Measurements from ENCODE around the genes MARS1, KIF5A and LRIG3.

GRCh38 chr12:57487595-57488213 is at the start of gene MARS1:
Gene MARS1 (plus strand): TSS chr12:57488068.
- PRO-cap, result bidirectional peak, plus-strand start at chr12:57488066, minus-strand start at chr12:57487927

DNA sequence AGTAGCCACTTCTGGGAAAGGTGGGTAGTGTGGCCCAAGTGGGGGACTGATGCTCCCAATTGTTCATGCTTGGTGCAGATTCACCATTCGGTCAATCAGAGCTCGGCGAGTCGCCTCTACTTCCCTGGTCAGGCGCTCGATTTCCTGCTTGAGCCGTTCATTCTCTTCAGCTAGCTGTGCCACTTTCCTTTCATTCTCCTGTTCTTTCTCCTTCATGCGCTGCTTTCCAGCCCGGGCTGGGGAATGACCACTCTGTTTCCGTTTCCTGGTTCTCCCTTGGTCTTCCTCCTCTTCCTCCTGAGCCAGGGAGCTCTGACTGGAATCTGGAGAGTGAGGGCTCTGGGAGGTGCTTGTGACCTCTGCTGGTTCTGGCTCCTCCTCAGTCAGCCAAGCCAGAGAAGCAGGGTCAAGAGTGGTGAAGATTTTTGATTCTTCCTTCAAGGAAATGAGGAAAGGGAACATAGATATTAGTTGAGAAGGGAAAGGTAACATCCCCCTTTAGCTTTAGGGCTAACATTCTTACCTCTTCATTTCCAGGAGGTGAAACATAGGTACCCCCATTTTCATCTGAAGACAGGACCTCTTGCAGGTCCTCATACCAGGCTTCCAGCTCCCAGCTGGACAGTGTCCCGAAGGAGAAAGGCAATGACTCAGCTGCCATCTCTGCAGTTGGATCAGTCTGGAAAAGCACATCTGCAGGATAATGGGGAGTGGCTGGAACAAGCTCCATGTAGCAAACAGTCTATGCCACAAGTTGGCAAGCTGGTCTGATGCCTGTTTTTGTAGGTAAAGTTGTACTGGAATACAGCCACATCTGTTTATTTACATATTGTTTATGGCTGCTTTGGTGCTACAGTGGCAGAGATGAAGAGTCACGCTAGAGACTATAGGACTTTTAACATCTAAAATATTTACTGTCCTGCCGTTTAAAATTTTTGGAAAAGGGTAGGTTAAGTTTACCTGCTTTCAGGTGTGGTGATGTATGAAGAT is 3.3 kb downstream of the DDIT3 start:
- PRO-cap, result no peak

- PRO-cap, result bidirectional peak, plus-strand start at chr12:57519996, minus-strand start at chr12:57520001
These were observed 451 bp downstream of the DDIT3 start for GRCh38 chr12:57519770-57520355.

- PRO-cap, result unidirectional peak, plus-strand start at chr12:57550044
These were observed at the start of gene KIF5A for GRCh38 chr12:57549532-57550382. Gene KIF5A (plus strand): TSS chr12:57550044.

DNA sequence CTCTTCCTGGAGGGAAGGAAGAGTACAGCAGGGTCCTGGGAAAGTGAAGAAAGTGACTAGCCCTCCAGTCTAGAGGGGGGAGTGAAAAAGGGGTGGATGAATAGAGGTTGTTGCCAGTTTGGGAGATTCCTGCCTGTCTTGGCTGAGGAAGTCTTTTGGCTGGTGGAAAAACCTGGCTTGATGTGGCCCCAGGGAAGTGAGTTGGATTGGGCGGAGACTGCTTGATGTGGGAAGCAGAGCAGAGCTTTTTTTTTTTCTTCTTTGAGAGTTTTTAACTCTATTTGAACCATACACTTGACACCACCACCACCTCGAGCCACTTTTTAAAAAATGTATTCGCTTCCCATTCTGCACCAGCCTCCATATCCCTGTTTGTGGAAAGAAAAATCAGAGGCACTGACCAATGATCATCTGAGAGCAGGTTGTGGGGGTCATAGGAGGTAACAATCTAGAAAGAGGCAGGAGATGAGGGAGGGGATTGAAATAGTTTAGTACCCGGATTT is 766 bp upstream of the DTX3 start:
- PRO-cap, result no peak

DNA sequence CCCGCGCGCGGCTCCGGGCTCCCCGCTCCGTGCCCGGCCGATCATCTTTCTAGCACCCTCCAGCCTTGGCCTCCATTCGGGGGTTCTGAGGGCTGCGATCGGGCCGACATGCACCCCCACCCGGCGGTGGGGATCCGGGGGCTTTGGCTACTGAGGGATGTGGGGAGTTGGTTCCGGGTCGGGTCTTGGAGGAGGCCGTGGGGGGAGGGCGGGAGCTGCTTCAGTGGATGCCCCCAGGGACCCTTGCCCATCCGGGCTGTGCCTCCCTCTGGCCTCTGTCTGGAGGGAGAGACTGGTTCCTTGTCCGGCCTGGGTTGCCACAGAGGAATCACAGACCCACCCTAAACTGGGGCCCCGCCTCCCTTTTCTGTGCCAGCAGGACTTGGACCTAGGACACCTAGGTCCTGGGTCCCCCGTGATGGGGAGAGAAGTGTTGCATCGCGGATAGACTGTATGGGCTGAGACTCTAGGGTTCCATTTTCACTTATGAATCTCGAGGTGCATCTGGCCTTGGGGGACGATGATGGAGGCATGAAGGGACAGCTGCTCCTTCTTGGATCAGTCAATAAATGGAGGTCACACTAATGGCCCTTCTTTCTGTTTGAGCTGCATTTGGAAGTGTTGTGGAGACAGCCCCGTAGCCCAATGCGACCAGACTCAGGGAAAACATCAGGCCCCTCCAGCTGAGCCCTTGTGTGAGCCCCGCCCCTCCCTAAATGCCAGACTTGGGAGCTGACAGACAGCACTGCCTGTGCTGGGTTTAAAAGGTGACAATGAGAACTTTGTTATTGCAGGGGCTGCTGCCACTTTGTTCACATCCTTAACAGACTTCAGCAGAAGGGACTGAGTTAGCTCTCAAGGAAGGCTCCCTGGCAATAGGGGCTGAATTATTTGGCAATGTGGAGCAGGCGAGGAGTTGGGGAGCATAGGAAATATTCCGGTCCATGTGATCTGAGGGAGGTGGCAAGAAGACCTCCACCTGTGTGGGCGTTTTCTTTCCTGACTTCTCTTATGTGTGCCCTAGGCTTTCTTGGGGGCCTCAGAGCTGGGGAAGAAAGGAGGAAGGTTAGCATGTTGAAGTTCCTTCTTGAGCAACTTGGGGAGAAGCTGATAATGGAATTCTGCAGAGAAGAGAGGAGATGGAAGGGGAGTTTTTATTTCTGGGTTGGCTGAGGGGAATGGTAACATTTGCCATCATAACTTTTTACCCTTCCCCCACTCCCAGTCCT is 755 bp downstream of the DTX3 start:
- PRO-cap, result no peak

GRCh38 chr12:57615574-57616032 is 4.4 kb downstream of the ARHGEF25 start:
- PRO-cap, result no peak

DNA sequence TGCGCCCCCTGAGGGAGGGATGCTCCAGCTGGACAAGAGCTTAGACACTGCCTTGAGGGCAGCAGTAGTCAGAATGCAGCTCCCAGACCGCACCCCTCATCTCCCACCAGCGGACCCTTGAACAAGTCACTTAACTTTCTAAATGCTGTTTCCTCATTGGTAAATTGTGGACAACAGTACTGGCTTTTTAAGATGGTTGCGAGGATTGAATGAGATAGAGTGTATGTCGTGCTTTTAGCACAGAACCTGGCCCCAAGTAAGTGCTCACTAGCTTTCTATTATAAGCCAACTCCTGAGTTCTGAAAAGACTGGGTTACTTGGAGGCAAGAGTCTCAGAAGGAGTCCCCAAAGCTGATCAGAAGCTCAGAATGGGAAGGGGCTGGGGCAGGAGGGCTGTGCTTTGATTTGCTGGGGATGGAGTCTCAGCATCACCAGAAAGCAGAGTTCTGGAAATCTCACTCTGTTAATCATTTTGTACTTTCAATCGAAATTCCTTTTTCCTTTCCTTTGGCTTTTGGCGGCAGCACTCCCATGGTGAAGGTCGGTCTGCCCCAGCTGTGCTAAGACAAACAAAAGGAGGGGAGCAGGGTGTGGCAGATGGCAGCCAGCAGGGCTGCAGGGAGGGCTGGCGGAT is 15.5 kb downstream of the AGAP2 start:
- PRO-cap, result no peak

DNA sequence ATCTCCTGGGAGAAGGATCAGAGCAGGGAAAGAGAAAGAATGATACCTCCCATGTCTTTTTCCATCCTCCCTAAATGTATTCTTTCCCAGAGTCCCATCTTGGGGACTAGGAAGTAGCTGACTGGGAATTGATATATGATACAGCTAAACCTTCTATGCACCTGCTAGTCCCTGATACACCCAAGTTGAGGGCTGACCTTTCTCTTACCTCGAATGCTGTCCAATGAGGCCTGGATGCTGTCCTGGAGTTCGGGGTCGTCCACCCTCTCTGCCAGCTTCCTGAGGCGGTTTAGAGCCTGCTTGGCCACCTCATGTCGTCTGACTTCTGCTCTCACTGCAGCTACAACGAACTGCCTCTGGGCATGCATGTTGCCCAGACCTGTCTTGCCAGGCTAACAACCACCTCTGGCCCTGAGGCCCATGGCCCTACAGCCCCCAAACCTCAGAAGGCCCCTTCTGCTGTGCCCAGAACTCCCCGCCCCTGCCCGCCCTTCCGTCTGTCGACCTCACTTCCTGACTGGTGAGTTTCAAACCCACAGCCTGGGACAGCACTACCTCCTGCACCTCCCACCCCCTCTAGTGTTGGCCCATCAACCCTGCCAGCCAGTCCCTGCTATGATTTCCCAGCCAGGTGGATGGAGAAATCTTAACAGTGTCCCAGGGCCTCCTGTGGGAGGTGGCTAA is 3.0 kb upstream of the TSPAN31 start:
- PRO-cap, result bidirectional peak, plus-strand start at position 606 of the sequence, minus-strand start at position 578 of the sequence

DNA sequence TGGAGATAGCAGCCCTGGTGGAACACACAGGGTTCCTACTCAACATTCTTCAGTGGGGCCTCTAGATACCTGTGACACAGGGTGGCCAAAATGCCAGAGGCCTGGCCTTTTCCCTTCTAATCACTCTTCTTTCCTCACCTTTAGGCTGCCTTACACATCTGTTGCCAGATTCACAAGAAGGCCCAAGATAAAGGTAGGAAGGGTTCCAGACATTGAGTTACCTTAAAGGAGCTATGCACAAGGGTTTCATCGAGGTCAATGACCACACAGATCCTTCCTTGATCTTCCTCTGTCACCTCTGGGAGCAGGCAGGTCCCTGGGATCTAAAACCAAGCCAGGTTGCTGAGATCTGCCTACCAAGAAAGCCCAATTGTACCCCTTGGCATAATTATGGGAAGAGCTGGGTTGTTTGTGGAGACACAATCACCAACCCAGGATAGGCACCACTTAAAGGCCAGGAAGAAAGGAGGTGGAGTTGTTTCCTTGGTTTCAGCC is 8.3 kb upstream of the AVIL start:
- PRO-cap, result no peak

- PRO-cap, result no peak
These were observed 4.0 kb downstream of the CTDSP2 start for GRCh38 chr12:57842421-57843066.

- PRO-cap, result bidirectional peak, plus-strand start at chr12:57845474, minus-strand start at chr12:57845534; bidirectional peak, plus-strand start at chr12:57845720, minus-strand start at chr12:57845585
These were observed 1.4 kb downstream of the CTDSP2 start for GRCh38 chr12:57845029-57845688.

DNA sequence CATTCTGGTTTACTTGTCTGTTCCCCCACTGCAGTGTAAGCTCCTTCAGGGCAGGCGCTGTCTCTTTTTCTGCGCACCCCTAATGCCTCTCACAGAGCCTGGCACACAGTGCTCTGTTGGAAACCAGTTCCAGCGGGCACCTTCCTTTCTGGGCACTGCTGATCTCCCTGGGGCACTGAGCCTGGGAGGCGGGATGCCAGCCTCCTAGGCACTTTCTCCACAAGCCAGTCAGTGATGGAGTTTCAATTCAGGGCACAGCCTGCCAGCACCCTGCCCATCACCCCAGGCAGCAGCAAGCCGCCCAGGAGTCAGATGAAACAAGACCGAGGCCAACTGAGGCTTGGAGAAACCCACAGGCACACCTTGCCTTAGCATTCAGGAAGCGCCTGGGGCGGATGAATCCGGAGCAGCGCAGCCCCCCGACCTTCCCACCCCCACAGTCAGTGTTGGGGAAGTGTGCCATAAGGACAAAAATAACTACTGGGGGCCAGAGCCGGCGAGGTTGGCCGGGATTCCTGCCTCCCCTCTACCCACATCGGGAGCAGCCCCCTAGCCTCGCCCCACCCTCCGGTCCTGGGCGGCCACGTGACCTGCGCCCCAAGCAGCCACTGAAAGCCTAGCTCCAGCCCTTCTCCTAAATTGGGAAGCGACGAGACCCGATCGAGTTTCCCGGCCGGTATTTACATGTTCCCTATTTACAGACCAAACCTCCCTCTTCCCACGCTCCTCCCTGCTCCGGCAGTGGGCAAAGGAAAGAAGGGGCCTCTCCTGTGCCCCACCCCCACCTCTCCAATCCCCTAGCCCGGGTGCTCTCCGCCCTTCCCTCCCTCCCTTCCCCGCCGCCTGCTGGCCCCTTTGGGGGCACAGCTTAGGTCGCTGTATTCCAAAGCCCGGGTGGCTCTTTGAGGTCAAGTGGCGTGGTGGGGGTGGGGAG is 5.9 kb upstream of the CTDSP2 start:
- PRO-cap, result no peak

GRCh38 chr12:58591316-58591777 is 329.0 kb downstream of the LRIG3 start:
- PRO-cap, result no peak

- PRO-cap, result no peak
These were observed at the start of gene LRIG3 for GRCh38 chr12:58919835-58920873. Gene LRIG3 (minus strand): TSS chr12:58920504.

DNA sequence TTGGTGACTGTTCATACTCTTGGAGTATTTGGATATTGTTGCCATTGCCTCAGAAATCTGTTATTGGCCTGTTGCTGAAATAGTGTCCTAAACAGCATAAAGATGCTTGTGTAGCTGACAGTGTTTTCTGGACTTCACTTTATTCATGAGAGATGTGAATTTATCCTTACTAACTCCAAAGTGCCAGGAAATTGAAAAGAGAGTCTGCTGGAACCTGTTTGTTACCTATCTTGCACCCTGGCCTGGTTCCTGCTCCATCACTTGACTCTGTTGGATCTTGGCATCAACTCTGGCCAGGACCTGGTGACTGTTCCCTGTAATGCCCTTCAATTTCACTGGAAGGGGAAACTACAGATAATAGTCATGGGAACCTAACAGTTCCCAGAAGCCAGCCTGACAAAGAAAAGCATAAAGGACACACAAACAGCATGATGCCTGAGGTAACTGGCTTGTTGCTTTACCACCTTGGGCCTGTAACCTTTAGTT is 19.9 kb downstream of the SLC16A7 start:
- PRO-cap, result no peak

DNA sequence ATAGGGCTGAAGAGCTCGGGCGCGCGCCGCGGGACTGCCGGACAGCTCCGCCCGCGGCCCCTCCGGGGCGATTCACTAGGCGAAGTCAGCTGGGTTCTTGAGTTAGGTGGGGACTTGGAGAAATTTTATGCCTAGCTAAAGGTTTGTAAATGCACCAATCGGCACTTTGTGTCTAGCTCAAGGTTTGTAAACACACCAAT is 674.2 kb downstream of the SLC16A7 start:
- PRO-cap, result no peak

GRCh38 chr12:62259326-62259605 is 938 bp upstream of the USP15 start:
- PRO-cap, result bidirectional peak, plus-strand start at chr12:62259821, minus-strand start at chr12:62259508

GRCh38 chr12:62260576-62261330 is 549 bp downstream of the USP15 start:
- PRO-cap, result bidirectional peak, plus-strand start at chr12:62261068, minus-strand start at chr12:62260817

DNA sequence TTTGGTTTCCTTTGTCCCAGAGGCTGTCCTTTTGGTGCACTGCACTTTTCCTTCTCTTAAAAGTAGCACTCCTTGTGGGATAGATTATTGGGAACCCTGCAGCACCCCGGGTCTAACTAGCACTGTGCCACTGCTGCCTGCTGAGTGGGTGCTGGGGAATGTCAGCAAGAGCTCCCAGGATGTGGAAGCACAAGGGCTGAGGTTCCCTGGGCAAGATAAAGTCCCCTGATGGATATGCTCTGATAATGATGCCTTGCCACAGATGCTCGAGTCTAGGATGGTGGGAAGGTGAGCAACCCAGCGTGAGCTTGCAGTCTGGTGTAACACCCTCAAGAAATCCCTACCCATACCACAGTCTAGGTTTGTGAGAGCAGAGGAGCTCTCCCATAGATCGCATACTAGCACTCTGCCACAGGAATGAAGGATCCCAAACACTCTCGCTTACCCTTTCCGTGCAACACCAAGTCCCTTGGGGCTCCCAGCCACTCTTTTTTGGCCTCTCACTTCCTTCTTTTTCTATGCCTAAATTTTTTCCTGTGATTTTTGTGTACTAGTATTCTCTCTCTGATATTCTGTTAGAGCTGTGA is 32.6 kb downstream of the USP15 start:
- PRO-cap, result no peak

Data from SUDHL5 (cell line).